OCI-LY7 (cell line): ENCODE measurements around a stretch of chr14.

- PRO-cap, result no peak
- RAMPAGE, long total RNA, result no peak
Observed at GRCh38 chr14:68668925-68669553, 123.8 kb downstream of the ZFP36L1 start.

GRCh38 chr14:68749350-68749957 is 43.4 kb downstream of the ZFP36L1 start:
- PRO-cap, result no peak
- RAMPAGE, long total RNA, result no peak

- PRO-cap, result no peak
- RAMPAGE, long total RNA, result no peak
Observed at GRCh38 chr14:68788627-68789637, 3.9 kb downstream of the ZFP36L1 start.

DNA sequence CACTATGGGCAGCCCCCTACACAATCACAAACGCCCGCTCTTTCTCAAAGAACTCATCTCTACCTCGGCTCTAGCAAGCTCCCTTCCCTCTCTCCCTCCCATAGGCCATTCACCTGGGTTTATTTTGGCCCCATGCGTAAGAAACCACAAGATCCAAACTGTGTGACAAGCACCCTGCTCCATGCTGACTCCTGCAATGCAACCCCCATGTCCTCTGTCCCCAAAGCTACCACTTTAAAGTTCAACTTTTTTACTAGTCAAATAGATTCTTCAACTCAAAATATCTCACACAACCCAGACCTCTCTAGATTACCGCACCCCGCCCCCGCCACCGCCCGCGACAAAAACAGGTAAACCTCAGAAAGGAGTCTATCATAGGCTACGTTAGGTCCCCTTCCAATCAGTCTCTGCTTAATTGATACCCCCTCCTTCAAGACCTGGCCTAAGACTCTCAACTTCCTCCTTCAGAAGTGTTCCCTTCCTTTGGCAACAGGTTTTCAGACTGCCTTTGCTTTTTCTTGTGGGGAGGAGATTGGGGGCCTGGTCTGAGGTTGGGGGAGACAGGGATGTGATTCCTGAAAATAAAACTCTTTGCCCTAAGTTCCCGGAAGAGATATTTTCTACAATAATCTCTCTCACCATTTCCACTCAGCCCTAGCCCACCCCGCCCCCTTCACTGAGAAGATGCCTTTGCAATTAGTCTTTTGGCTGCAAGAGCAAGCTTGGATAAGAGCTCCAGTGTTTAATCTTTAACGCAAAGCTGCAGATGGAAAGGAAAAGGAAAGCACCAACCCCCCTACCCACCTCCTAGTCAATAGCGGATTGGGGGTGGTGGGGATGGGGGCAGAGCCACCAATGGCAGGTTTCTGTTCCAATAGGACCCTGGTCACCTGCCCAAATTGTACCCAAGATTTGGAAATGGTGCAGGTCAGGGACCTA is 2.1 kb downstream of the ZFP36L1 start:
- PRO-cap, result no peak
- RAMPAGE, long total RNA, result no peak

DNA sequence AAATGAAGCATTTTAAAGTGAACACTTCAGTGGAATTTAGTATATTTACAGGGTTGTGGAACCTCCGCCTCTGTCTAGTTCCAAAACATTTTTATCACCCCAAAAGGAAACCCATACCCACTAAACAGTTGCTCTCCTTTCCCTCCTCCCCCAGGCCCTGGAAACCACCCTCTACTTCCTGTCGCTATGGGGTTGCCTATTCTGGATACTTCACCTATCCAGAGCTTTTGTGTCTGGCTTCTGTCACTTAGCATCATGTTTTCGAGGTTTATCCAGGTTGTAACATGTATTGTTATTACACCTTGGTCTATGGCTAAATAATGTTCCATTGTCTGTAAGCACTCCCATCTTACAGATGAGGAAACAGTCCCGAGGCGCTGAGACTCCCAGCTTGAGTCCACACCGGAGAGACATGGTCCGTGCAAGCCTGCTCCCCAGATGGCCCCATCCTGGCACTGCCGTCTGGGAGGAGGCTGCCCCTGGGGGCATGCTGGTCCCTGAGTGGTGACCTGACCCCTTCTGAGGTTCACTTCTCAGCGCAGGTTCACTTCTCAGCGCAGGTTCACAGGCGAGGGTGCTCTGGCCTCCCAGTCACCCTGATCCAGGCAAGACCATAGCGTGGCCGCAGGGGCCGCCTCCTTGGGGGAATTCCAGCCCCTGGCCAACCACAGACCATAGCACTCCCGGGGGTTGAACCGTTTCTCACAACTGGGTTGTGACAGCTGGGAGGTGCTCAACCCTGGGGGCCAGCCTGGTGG is 27.9 kb upstream of the ZFP36L1 start:
- PRO-cap, result no peak
- RAMPAGE, long total RNA, result no peak

DNA sequence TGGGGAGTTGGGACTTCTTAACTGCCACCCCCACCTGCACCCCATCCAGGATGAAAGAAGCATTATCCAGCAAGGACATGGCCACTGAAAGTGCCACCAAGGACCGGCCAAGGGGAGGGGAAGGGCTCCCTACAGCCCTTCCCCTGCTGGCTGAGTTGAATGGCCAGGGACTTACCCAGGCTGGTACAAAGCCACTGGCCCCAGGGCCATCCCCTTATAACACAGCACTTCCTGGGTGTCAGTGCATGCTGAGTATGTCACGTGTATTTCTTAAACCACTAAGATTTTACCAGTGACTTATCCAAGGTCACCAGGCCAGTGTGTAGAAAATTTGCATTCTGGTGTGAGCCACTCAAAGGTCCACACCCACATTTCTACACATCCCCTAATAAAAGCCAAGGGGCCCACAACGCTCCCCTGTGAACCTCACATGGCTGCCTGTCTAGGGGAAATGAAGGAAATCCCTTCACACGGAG is 29.3 kb upstream of the ZFP36L1 start:
- PRO-cap, result bidirectional peak, plus-strand start at position 379 of the sequence, minus-strand start at position 218 of the sequence
- RAMPAGE, long total RNA, result no peak

GRCh38 chr14:68825702-68826312 is 32.9 kb upstream of the ZFP36L1 start:
- PRO-cap, result no peak
- RAMPAGE, long total RNA, result no peak

- PRO-cap, result no peak
- RAMPAGE, long total RNA, result no peak
Observed at GRCh38 chr14:68882328-68882782, 89.5 kb upstream of the ZFP36L1 start.

- PRO-cap, result no peak
- RAMPAGE, long total RNA, result no peak
Observed at GRCh38 chr14:68896129-68896638, 82.9 kb downstream of the ACTN1 start.

DNA sequence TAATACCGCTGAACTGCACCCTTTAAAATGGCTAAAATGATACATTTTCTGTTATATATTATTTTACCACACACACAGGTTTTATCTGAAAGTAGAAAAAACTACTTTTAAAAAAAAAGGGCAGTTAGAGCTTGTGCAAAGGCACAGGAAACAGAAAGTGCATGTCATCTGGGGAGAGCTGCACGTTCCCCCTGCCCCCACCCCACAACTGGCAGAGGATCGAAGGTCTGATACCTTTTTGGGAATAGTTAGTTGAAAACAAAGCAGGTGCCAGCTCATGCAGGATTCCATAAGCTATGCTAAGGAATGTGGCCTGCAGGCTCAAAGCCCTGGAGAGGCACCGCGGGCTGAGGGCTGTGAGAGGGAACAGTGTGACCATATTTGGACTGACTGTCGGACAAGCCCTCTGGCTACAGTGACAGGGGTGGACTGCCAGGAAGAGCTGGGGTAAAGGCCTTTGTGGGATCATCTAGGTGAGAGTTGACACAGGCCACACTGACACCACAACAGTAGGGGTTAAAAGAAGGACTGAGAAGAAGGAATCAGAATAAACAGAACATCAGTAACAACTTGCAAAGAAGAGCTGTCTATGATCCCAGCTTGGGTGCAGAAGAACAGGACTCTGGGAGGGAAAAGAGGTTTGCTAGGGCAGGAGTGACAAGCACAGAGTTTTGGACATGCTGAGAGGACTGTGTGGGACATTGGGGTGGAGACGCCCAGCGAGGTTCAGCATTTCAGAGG is 54.7 kb downstream of the ACTN1 start:
- PRO-cap, result no peak
- RAMPAGE, long total RNA, result no peak

GRCh38 chr14:68941621-68942322 is 37.3 kb downstream of the ACTN1 start:
- PRO-cap, result no peak
- RAMPAGE, long total RNA, result no peak

- PRO-cap, result no peak
- RAMPAGE, long total RNA, result no peak
Observed at GRCh38 chr14:68958320-68959087, 20.6 kb downstream of the ACTN1 start.

DNA sequence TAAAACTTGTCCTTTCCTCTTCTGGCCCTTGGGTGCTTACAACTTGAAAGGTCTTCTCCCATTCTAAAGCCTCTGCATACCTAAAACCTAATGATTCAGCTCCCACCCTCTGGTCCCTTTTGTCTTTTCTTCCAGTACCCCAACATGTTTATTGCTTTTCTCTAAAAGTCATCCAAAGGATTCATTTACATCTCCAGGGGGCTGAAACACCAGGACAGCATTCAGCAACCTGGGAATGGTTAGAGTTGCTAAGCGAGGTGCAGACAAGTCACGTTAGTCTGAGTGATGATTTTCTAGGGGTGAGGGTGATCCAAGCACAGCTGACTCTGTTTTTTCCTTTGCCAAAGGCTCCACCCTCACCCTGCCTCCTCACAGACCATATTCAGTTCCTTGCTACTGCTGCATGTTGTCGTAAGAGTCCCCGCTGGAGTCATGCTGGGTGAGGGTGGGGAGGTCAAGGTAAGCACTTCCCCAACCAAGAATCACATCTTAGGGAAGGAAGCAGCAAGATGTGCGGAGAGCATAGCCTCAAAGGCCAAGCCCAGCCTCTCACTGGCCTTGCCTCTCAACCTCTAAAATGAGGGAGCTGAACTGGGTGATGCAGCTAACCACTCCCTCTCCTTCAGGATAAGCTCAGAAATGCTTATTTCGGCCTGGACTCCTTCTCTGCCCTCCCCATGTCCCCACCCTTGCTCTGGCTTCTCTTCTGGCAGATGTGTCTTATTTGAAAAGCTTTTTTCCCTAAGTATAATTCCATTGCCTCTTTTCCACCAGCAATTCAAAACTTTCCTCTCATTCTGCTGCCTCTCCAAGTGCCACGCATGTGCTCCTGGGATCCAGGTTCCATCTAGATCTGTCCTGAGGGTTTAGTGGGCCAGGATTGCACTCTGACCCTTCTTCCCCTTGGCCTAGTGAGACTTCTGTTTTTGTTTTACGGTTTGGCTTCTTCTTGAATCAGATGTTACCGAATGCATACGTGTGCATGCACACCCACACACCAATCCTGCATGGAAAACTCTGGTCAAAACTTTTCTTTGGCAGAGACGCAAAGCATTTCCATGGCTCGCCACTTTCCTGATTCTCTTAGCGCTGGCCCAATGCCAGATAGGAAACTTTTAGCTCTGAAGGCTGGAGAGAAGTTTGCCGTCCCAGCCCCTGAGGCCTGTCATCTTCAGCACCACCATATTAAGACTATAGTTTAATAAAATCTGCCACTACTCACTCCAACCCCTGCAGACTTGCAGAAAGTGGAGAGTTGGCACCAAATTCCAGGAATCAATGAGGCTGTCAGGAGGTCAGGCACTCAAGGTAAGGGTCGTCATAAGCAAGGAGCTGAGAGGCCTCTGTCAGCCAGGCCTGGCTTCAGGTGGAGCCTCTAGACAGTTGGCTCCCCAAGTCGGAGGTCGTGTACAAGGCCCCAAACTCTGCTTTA is 67.1 kb upstream of the ACTN1 start:
- PRO-cap, result no peak
- RAMPAGE, long total RNA, result no peak

DNA sequence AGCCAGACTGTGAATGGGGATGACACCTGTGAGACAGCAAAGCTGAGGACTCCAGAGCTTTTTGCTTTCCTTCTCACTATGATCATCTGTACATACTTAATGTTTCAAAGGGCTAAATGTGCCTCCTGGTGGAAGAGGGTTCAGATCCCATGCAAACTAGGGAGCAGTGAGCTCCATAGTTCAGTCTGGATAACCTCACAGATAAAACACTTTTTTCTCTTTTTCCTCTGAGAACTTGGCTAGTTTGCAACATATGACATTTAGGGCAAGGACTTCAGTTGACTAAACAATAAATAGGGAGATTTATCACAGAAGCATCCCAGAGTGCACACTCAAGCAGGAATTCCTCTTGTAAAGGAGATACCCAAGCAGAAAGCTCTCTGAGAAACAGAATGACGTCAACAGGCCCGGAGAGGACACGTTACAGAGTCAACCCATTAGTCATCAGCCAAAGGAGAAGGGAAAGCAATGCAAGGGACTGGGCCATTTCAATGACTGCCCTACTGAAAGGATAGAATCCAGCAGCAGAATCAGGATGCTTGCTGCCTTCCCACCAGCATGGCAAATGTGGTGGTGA is 80.7 kb upstream of the ACTN1 start:
- PRO-cap, result no peak
- RAMPAGE, long total RNA, result no peak

GRCh38 chr14:69151157-69152250 is 1.4 kb downstream of the DCAF5 start:
- PRO-cap, result bidirectional peak, plus-strand start at chr14:69151822, minus-strand start at chr14:69151537; unidirectional peak, plus-strand start at chr14:69152142
- RAMPAGE, long total RNA, result no peak

- PRO-cap, result no peak
- RAMPAGE, long total RNA, result no peak
Observed at GRCh38 chr14:69316945-69317518, 57.1 kb downstream of the GALNT16 start.

DNA sequence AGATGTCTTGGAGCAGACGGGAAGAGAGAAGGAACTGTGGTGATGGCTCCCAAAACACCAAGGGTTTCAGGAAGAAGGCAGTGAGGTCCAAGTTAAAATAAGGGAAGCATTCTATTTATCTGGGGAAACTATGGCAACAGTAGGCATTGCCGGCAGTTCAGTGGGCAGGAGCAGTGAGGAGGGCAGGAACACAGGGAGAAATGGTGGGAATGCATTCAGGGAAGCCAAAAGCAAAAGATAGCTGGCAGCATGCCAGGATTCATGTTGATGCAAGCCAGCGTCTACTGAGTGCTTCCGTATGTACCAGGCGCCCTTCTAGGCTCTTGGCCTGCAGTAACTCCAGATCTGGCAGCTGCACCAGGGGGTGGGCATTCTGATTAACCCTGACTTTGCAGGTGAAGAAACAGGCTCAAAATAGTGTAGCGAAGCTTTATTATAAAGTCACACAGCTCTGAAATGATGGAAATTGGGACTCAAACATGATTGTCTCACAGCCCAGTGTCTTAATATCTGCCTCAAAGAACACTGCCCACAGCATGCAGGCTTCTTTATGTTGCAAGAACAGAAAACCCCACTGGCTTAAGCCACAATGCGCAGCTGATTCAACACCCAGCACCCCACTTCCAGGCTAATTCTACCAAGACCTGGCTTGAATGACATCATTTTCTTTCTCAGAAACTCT is 50.7 kb upstream of the SRSF5 start:
- PRO-cap, result no peak
- RAMPAGE, long total RNA, result no peak

DNA sequence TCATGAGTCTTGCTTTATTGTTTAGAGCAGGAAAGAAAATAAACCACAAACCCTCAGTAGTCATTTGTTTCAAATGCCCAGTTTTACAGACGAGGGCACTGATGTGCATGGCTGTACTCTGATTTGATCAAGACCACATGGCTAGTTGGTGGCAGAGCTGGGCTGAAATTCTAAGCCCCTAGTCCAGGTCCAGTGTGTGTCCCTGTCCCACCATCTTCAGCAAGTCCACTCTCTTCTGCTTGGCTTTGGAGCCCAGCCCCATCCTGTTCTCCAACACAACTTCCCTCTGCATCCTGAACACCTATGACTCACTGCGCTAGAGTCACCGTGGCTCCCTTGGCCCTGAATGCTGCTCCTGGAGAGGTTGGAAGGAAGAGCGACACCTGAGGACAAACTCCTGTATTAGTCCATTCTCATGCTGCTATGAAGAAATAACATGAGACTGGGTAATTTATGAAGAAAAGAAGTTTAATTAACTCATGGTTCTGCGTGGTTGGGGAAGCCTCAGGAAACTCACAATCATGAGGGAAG is 50.1 kb upstream of the SRSF5 start:
- PRO-cap, result no peak
- RAMPAGE, long total RNA, result no peak

- PRO-cap, result no peak
- RAMPAGE, long total RNA, result no peak
Observed at GRCh38 chr14:69719147-69719999, 47.6 kb upstream of the SRSF5 start.

DNA sequence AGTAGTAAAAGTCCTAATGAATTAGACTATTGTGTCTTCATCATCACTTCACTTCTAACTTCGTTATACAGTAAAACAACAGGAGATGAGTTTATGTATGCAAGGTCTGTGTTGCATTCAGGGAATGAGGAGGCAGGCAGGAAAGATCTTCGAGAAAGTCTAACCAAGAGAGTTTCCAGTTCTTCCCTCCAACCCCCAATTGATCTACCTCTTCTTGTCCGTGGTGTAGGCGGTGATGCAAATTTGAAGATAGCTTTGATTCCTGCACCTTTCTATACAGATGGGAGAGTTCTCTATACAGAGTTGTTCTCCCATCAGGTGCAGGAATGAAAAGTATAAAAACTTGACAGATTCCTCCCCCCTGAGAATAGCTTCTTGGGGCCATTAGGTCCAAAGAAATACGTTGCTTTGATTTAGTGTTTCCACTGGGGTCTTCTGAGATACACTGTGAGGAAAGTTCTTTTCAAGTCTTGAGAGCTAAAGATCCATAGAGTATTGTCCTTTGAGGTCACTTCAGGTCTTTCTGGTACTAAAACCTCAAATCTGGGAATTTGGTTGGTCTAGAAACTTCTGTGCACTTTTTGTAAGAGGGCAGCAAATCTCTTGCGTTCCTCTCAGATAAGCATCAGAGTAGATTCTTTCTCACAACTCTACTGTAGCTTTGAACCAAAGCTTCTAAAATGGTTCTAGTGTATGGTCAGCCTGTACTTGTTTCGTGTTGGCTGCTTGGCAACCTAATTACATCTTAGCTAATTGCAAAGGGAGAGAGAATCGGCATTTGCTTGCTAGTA is 9.8 kb downstream of the SRSF5 start:
- PRO-cap, result no peak
- RAMPAGE, long total RNA, result no peak